Breast epithelium (tissue), 2 donors: ENCODE data around the genes HLA-DQB1, B3GALT4 and ZBTB9.

DNA sequence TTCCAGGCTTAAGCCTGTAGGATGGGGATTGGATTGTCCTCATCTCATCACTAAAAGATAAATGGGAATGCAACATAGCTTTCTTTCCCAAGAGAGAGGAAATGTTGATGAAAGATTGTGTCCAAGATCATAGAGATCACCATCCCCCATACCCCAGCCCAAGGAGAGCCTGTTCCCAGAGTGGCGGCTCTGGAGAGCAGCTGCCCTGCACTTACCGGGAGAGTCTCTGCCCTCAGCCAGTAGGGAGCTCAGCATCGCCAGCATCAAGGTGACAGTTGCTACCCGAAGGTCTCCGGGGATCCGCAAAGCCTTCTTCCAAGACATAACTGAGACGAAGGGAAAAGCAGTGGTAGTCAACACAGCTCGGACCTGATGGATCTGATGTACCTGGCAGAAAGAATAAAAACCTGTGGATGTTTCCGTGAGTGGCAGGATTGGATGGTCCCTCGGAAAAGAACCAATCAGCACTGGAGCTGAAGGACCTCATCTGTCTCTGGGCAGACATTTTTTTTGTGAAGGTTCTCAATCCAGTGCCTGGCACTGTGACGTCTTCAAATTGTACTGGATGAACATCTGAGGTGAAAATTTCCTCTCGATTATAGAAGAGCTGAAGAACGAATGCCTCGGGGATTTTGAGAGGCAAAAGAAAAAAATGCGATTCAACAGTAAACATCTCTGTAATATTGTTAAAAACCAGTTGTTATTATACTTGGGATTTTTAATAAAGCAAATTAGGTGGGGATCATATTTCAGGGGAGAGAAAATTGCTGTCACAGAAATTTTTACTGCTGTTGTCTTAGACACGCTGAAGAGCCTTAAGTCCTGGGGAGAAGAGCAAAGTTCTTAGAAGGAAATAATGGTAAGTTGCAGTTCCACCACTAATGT is at the start of gene HLA-DQB1:
TSS of gene HLA-DQB1 (minus strand) at position 374 of the 885 bp plus-strand sequence.
- PRO-cap, result unidirectional peak, minus-strand start at position 364 of the sequence
- RAMPAGE, long total RNA, 2 experiments, result no peak in any of the 2 experiments

- PRO-cap, result no peak
- RAMPAGE, long total RNA, 2 experiments, result no peak in any of the 2 experiments
Measured at GRCh38 chr6:32936090-32936951, 4.5 kb downstream of the HLA-DMB start.

GRCh38 chr6:33029298-33030251 is 20.2 kb upstream of the HLA-DOA start:
- PRO-cap, result no peak
- RAMPAGE, long total RNA, 2 experiments, result no peak in any of the 2 experiments

DNA sequence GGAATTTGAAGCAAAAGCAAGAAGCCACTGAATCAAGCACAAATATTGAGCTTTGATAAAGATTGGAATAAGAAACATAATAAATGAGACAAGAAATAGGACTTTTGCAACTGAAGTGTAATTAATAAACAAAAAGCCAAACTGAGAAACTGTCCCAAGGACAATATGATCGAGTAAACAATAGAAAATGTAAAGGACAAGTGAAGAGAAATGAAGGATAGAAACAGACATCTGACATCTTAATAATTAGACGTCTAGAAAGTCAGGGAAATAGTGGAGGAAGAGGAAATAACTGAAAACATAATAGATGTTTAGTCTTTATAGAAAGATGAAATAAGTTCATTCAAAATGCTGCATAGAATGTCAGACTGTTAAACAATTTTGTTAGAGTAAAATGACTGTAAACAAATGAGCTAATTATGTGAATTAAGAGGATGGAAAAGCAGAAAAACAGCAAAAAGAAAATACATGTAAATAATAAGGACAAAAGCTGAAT is 14.2 kb downstream of the HLA-DPB1 start:
- PRO-cap, result no peak
- RAMPAGE, long total RNA, 2 experiments, result no peak in any of the 2 experiments

DNA sequence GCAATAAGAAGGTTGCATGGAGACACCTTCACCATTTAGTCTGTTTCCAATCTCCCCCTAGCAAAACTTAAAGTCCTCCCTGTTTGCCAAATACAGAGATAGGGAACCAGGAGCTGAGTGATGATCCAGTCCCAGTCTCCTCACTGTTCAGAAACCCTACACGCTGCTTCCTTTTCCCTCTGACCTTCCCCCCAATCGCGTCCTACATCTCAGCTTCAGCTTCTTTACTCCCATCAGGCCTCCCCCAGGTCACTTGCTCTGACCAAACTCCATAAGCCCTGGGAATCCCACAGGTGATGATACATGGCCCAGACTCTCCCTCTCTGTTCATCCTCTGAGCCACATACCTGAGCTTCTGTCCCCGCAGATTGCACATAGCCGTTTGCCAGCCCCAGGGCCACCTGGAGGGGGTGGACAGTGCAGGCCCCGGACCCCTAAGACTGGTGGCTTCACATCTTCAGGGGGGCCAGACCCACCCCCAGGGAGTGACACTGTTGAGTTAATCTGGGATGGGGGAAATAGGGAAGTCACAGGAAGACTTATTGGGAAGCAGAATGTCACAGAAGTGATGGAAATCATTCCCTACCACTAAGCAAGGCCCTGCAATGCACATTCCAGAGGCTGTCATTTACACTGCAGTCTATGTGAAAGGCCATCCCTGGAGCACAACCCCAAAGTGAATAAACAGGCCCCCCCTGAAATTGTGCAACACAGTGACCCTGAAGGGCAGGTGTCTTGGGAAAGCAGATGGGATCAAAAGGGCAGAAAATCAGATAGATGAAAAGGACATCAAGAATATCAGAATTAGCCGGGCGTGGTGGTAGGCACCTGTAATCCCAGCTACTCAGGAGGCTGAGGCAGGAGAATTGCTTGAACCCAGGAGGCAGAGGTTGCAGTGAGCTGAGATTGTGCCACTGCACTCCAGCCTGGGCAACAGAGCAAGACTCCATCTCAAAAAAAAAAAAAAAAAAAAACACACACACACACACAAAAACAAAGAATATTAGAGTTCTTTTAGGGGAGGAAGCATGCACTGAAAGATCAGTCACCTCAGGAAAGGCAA is 2.2 kb downstream of the RXRB start:
- PRO-cap, result no peak
- RAMPAGE, long total RNA, 2 experiments, result no peak in any of the 2 experiments

DNA sequence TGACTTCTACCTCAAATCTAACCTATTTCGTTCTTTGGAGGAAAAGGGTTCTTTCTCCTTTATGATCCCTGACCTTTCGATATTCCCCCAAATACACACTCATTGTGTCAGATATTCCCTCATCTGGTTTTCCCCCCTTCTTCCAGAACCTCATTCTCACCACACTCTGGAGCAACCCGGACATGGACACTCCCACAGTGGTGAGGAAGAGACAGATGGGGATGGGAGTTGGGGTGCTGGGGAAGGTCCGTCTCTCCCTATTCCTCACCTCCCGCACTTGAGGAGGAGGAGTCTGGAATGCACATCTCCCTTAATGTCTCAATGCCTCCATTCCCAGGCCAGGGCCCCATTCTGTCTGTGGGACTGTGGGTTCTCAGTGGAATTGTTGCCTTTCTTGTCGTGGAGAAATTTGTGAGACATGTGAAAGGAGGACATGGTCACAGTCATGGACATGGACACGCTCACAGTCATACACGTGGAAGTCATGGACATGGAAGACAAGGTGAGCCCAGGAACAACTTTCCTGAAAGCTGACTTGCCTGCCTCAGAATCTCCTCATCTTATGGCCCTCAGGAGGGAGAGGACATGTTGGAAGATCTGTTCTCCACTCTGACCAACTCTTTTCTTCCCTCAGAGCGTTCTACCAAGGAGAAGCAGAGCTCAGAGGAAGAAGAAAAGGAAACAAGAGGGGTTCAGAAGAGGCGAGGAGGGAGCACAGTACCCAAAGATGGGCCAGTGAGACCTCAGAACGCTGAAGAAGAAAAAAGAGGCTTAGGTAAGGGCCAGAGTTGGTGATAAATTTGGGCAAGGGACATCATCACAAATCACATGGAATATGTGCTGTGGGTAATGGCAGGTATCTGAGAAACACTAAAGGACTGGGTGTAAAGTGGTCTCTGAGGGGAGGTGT is 1.5 kb downstream of the SLC39A7 start:
- PRO-cap, result no peak
- RAMPAGE, long total RNA, 2 experiments, result start-site peak on the plus strand in 2 of 2 experiments, centred at positions 161 to 371 of the sequence, 14 to 20 reads per replicate

DNA sequence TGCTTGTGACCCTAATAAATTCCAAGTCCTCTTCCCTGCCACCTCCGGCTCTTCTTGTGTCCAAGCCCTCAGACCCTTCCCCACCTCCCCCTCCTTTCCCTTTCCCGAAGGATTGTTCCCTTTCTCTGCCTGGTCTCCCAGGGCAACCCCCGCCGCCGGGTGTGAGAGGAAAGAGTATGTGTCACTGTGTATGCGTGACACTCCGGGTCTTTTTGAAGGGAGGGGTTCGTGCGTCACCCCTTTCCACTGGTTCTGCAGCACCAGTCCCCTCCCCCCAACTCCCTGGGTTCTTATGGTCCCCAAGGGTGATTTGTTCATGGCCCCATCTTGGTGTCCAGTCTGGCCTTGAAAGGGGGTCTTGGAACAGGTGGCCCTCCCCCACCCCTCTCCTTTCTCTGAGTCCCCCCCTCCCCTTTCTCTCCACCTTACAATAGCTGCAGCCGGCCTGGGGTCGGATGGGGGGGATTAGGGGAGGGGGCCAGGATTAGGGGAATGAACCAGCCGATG is 1.5 kb upstream of the RING1 start:
- PRO-cap, result no peak
- RAMPAGE, long total RNA, 2 experiments, result no peak in any of the 2 experiments

DNA sequence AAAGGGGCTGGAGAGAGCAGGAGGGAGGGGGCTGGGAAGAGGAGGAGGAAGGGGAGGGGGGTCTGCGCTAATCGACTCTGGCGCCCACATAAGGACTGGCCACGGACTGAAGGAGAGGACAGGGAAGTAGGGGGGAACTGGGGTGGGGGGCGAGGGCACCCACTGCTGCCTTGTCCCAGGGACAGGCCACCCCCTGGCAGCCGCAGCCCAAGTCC is 1.1 kb upstream of the RING1 start:
- PRO-cap, result no peak
- RAMPAGE, long total RNA, 2 experiments, result no peak in any of the 2 experiments

DNA sequence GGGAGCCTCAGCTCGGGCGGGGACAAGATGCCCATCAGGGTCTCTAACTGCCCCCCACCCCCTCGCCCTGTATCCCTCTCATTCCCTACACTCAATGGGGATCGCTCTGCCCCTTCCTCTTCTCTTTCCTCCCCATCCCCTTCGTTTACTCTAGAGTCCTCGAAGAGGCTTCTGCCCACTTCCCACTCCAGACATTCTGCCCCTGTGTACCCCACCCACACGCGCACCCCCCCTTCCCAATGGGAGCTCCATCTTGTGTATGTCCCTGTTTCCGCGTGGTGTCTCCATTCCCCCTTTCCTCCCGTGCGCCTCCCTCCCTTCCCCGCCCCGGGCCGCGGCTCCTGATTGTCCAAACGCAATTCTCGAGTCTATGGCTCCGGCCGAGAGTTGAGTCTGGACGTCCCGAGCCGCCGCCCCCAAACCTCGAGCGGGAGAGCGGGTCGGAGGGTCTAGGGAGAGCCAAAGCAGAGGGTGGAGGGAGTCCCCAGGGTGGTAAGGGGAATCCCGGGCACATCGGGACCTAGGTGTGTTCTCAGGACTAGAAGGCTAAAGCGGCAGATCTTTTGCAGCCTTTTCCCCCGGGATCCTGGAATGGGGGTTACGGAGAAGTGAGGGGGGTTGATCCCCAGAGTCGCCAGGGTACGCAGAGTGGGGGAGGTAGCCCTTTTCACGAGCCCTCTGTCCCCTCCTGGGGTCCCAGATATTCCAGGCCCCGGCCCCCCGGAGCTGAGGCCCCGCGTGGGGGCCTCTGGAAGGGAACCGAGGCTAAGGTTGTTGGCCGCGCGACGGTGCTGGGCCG is 588 bp upstream of the RING1 start:
- PRO-cap, result bidirectional peak, plus-strand start at position 371 of the sequence, minus-strand start at position 193 of the sequence
- RAMPAGE, long total RNA, 2 experiments, result no peak in any of the 2 experiments

GRCh38 chr6:33248335-33248863 is 23.3 kb downstream of the VPS52 start:
- PRO-cap, result no peak
- RAMPAGE, long total RNA, 2 experiments, result no peak in any of the 2 experiments

DNA sequence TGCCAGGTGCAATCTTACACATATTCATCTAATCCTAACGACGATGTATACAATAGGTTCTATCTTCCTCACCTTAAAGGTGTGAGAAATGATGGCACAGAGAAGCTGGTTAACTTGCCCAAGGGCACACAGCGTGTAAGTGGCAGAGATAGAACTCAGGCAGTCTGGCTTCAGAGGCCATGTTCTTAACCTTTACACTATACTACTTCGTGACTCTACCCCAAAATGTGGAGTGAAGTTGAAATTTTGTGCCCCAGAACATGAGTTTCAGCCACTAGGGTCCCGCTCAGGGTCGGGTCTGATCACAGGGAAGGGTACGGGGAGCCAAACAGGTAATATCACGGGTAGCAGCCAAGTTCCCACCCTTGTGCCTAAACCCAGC is 543 bp downstream of the VPS52 start:
- PRO-cap, result no peak
- RAMPAGE, long total RNA, 2 experiments, result no peak in any of the 2 experiments

GRCh38 chr6:33276642-33277990 is at the start of gene B3GALT4:
B3GALT4 (plus strand) TSS chr6:33277123.
- PRO-cap, result bidirectional peak, plus-strand start at chr6:33277123, minus-strand start at chr6:33277051; bidirectional peak, plus-strand start at chr6:33277647, minus-strand start at chr6:33277460
- RAMPAGE, long total RNA, 2 experiments, result start-site peak on the minus strand in 1 of 2 experiments, at chr6:33276749-33276755 at its widest, 23 reads per replicate

DNA sequence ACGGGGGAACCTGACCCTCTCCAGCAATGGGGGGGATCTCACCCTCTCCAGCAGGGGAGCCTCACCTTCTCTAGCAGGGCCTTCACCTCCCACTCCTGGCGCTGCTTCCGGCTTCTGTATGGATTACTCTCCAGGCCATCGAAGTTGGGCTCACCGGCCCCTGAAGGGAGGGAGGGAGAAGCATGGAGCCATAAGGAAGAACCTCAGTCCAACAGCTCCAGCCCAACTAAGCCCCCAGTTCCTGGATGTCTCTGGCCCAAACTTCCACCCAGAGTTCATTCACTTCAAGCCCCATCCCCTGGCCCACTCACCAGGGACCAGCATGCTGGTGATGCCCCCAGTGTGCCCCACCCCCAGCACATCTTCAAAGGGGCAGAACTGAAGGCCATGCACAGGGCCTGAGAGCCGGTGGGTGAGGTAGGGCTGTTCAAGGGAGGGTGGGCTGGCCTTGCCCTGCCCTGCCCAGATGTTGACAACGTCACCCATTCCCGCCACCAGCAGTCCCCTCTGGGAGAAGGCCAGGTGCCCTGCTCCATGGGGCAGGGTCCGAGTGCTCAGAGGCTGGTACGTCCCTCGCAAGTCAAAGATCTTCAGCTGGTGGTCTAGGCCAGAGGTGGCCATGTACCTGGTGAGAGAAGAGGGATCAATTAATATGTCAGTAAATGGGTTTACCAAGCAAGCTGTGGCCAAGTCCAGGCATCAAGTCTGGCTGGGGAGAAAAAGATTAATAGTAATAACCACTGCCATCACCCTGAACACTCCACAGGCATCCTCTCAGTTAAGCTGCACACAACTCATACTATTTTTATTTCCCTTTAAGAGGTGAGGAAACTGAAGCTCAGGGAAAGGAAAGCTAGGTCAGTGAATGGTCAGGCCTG is 3.7 kb downstream of the B3GALT4 start:
- PRO-cap, result no peak
- RAMPAGE, long total RNA, 2 experiments, result no peak in any of the 2 experiments

- PRO-cap, result bidirectional peak, plus-strand start at chr6:33298169, minus-strand start at chr6:33297977
- RAMPAGE, long total RNA, 2 experiments, result start-site peak on the plus strand in 2 of 2 experiments, at chr6:33298114-33298180 at its widest, 13 to 17 reads per replicate
Measured at GRCh38 chr6:33298041-33298549, 647 bp downstream of the RGL2 start.

- PRO-cap, result no peak
- RAMPAGE, long total RNA, 2 experiments, result no peak in any of the 2 experiments
Measured at GRCh38 chr6:33306228-33306709, 7.5 kb upstream of the RGL2 start.

DNA sequence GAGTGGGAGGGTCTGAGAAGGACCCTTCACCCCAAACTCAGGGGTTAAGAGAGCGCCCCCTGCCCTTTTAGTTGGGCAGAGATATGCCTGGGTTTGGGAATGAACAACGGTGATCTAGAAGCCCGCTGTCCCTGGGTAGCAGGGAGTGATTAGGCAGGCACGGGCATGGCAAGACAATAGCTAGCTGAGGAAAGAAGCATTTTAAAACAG is 565 bp upstream of the CUTA start:
- PRO-cap, result no peak
- RAMPAGE, long total RNA, 2 experiments, result no peak in any of the 2 experiments

DNA sequence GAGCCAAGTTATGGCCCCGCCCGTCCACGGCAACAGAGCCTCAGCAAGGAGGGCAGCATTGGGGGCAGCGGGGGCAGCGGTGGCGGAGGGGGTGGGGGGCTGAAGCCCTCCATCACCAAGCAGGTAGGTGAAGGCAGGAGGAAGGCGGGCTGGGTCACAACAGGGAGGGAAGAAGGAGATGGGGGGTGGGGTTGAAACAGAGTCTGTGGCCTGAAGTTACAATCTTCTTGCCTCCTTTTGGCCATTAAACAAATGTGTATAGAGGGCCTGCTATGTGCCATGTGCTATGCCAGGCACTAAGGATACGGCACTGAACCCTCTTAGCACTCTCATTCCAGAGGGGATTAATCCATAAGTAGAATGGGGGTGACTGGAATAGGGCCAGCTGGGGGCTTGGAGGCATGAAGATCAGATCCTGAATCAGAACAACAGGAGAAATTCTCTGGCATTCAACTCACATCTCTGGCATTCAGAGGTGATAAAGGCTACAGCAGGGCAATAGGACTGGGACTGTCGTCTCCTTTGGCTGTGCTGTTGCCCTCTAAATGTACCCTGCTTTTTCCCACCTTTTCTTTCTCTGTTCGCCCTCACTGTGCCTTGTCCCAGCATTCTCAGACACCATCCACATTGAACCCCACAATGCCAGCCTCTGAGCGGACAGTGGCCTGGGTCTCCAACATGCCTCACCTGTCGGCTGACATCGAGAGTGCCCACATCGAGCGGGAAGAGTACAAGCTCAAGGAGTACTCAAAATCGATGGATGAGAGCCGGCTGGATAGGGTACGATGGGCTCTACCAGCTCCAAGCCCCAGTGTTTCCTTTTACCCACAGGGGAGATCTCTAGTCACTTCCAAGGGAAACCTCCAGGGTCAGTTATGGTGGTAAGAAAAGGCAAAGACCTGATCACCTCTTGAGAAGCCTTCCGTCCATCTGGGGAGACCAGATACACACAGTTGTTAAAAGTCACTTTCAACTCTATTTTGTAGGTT is 10.2 kb upstream of the ZBTB9 start:
- PRO-cap, result no peak
- RAMPAGE, long total RNA, 2 experiments, result no peak in any of the 2 experiments

GRCh38 chr6:33454028-33454915 is at the start of gene ZBTB9:
ZBTB9 (plus strand) TSS chr6:33454576.
- PRO-cap, result bidirectional peak, plus-strand start at chr6:33454543, minus-strand start at chr6:33454449
- RAMPAGE, long total RNA, 2 experiments, result no peak in any of the 2 experiments

- PRO-cap, result no peak
- RAMPAGE, long total RNA, 2 experiments, result no peak in any of the 2 experiments
Measured at GRCh38 chr6:33585394-33586123, 5.5 kb upstream of the BAK1 start.

DNA sequence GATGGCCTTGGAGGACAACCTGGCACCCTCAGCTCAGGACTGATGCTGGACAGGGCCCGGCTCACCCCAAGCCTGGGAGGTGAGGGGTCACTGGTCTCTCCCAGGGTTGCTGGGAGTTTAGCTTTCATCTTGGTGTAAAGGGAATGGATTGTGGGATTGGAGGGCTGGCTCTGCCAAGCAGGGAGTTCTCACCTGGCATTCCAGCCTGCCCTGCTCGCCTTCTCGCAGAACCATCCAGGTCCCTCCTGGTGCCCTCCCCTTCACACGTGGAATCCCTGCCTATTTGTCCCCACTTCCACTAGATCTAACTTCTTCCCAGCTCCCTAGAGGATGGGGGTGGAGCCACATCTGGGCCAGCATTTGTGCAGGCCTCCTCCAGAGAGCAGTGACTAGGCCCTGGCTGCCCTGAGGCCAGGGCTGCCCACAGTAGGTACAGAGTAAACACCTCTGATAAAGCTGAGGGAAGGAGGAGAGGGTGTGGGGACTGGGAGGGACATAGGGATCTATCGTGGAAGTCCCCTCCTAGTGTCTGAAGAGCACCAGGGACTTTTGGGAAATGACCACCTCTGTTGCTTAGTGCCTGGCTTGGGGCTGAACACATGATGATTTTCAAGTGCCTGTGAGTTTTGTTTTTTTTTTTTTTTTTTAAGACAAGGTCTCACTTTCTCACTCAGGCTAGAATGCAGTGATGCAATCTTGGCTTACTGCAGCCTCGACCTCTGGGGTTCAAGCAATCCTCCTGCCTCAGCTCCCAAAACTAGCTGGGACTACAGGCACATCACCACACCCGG is 1.8 kb downstream of the ITPR3 start:
- PRO-cap, result no peak
- RAMPAGE, long total RNA, 2 experiments, result no peak in any of the 2 experiments